ENCODE data around the gene TPRA1.

- PRO-cap = unidirectional peak, plus-strand start at chr3:127575217
Measured at GRCh38 chr3:127574945-127575678, 15.4 kb downstream of the TPRA1 start.

DNA sequence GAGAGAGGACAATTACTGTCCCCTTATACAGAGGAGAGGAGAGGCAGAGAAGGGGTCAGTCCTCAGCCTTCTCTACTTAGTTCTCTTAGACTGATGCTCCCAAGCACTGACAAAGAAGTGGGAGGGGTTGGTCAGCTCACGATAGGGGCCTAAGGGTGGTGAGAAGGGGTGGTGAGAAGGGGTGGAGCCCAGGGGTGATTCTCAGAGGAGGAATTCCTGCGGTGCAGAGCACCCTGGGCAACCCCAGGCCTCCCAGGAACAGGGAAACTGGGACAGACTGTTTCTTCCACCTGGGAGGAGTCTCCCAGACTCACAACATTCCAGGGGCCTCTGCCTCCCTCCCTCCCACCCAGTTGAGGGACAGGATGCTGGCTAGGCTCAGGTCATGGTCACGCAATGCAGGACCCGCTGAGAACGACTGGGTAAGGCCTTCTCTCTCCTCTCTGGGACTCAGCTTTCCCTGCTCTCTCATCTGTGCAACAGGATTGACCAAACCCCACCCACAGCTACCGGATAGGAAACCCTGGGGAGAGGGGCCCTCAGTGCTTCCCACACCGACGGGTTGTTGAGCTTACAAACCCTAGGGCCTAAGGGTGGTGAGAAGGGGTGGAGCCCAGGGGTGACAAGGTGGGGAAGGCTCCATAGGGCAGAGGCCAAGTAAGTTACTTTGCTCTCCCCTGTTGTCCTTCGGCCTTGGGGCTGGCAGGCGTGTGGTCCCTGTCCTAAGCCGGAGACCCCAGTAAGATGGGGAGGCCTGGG lies 1.5 kb downstream of the TPRA1 start:
- PRO-cap = no peak

DNA sequence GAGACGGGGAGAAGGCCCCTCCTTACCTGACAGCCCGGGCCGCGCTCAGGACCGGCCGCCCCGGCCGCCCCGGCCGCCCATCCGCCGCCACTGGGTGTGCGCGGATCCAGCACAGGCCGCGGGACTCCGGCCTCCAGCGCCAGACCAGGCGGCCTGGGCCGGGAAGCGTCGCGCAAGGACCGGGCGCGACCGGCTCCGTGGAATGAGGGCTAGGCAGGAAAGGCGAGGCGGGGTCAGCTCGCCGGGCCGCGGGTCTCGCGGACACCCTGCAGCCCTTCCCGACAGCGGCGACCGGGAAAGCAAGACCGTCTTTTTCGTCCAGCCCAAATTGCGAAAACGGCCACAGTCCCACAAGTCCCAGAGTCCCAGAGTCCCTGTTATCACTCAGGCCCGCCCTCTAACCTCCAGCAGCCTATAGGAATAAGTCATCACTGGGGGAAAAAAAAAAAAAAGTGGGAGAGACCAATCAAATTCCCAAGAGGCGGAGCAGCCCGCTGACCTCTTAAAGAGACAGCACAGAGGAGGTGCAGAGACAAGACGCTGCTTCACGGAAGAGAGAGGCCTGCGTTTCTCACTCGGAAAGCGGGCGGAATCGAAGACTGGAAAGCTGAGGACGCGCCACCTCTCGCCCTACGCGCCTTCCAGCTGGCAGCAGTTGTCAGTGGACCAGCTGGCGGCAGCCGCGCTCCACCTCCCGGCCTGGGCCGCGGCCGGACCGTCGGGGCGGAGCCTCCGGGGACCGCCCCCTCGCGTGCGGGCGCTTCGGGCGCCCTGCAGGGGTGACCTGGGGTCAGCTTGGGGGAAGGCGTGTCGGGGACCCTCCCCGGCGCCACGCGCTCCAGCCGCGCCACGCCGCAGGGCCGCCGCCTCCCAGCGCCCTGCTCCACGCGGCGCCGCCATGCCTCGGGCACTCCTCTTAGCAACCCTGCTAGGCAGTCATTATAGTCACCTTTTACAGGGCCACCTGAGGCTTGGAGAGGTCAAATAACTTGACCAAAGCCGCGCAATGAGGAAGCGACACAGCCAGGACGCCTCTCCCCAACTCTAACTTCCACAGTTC lies at the start of gene TPRA1:
TSS of gene TPRA1 (minus strand) at position 350 of the 1,060 bp plus-strand sequence.
- PRO-cap = unidirectional peak, minus-strand start at position 92 of the sequence; bidirectional peak, plus-strand start at position 529 of the sequence, minus-strand start at position 338 of the sequence; bidirectional peak, plus-strand start at position 661 of the sequence, minus-strand start at position 660 of the sequence

GRCh38 chr3:127671586-127672640 lies 839 bp upstream of the ABTB1 start:
- PRO-cap = unidirectional peak, minus-strand start at chr3:127672594

DNA sequence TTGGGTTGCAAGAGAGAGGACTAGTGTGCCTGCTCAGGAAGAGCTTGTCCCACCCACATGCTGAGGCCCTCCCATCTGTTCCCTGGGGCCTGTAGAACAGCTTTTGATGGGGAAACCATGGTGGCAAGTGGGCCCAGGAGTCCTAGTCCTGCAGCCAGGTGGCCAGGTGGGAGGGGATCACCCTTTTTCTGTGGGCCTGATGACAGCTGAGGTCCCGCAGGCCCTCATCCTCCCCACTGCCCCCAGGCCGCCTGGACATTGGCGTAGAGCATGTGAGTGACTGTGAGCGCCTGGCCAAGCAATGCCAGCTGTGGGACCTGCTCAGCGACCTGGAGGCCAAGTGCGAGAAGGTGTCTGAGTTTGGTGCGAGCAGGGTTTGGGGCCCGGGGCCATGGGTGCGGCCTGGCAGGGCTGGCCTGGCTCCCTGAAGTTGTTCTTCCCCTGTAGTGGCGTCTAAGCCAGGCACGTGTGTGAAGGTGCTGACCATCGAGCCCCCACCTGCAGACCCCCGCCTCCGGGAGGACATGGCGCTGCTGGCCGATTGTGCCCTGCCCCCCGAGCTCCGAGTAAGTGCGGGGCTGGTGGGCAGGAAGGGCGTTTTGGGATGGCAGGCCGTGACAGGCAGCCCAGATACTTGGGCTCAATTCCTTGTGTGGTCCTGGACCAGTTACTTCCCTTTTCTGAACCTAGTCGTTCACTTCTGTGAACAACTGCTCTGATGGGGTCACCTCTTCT lies 4.1 kb downstream of the ABTB1 start:
- PRO-cap = no peak

- PRO-cap = no peak
Measured at GRCh38 chr3:127706214-127706824, 33.6 kb downstream of the ABTB1 start.

- PRO-cap = no peak
Measured at GRCh38 chr3:127751130-127751820, 71.0 kb downstream of the MGLL start.

GRCh38 chr3:128067178-128067769 lies 15.0 kb downstream of the SEC61A1 start:
- PRO-cap = no peak

- PRO-cap = no peak
Measured at GRCh38 chr3:128076643-128077547, 24.7 kb downstream of the SEC61A1 start.

DNA sequence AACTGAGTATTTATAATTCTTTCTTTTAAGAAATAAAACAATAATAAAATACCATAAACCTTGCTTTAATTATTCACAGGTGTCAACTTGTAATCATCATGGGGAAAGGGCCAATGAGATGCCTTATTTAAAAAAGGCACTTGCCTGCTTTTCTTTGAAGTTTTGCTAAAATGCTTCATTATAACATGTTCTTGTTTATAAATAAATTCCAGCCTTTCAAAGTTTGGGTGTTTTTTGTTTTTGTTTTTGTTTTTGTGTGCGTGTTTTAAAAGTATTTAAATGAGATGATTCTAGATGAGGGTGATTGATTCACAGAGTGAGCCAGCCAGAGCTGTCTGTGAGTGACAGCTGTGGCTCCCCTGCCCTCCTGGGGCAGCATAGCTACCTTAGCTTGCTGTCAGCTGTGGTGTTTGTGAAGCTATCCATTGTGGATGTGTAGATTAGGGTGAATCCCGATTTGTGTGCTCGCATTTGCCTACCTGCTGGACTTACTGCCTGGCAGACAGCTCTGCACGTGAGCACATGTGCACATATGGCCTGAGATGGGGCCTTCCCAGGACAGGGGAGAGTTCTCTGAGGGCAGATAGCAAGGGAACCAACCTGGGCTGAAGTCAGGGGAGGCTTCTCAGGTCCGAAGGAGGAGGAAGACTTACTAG lies 124.1 kb downstream of the EEFSEC start:
- PRO-cap = no peak

GRCh38 chr3:128480007-128480790 lies 12.8 kb downstream of the GATA2 start:
- PRO-cap = no peak

DNA sequence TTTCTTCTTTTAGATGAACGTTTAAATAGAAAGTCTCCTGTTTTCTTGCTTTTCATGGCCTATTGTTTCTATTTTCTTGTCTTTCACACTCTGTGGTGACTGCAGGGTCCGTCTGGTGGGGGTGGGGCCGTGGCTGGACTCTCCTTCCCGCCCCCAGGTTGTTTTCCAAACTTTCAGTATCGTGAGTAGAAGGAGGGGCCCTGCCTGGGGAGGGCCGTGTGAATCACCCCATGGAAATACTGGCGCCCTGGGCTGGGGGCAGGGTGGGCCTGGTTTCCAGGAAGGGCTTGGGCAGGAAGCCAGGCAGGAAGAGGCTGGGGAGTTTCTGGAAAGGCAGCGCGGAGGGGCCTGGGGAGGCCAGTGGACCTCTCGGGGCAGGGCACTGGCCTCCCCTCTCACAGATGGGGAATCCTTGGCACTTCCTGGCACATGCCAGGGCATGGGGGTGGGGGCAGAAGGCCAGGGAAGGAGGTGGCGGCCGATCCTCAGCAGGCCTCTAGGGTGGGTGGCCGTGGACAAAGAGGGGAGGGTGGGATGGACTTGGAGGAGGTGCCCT lies 56.3 kb upstream of the GATA2 start:
- PRO-cap = unidirectional peak, plus-strand start at position 306 of the sequence

DNA sequence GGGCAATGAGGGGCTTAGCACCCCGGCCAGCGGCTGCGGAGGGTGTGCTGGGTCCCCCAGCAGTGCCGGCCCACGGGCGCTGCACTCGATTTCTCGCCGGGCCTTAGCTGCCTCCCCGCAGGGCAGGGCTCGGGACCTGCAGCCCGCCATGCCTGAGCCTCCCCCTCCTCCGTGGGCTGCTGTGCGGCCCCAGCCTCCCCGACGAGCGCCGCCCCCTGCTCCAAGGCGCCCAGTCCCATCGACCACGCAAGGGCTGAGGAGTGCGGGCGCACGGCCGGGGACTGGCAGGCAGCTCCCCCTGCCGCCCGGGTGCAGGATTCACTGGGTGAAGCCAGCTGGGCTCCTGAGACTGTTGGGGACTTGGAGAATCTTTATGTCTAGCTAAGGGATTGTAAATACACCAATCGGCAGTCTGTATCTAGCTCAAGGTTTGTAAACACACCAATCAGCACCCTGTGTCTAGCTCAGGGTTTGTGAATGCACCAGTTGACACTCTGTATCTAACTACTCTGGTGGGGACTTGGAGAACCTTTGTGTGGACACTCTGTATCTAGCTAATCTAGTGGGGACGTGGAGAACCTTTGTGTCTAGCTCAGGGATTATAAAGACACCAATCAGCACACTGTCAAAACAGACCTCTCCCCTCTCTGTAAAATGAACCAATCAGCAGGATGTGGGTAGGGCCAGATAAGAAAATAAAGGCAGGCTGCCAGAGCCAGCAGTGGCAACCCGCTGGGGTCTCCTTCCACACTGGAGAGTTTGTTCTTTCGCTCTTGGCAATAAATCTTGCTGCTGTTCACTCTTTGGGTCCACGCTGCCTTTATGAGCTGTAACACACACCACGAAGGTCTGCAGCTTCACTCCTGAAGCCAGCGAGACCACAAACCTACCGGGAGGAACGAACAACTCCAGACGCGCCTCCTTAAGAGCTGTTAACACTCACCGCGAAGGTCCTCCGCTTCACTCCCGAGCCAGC lies 3.2 kb upstream of the RPN1 start:
- PRO-cap = no peak

DNA sequence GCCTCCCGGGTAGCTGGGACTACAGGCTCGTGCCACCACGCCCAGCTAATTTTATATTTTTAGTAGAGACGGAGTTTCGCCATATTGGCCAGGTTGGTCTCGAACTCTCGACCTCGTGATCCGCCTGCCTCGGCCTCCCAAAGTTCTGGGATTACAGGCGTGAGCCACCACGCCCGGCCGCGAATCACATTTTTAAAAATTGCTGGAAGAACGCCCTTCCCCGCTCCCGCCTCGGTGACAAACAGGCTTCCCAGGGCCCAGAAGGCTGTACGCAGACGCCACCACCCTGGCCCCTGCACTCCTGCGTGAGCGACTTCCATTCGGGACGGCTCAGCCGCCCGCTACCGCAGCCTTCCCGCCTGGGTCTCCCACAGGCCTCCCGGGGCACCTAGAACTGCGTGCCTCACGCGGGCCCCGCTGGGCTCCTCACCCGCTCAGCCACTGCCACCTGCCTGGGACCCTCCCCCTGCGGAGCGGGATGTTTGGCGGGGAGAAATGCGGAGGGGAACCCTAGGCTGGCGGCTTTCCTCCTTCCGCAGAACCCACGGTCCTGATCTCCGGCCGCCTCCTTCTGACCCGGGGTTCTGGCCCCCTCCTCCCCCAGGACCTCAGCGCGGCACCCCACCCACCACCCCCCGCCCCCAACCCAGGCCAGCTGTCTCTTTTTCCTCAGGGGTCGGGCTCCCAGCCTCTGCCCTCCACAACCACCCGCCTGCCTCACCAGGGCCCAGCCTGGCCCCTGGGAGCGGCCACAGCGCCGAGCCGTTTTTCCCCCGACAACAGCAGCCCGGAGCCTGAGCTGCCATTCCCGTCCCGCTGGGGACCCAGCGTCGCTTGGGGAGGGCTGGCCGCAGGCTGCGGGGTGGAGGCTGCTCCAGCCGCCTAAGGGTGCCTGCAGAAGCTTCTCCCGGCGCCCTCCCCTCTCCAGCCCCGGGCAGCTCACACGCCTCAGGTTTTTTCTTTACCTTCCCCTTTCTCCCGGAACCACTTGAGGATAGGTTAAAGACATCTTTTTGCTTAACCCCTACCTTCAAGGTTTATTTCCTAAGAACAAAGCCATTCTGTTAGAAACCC lies 27.6 kb upstream of the RAB7A start:
- PRO-cap = unidirectional peak, minus-strand start at position 741 of the sequence; unidirectional peak, minus-strand start at position 836 of the sequence; unidirectional peak, minus-strand start at position 924 of the sequence

DNA sequence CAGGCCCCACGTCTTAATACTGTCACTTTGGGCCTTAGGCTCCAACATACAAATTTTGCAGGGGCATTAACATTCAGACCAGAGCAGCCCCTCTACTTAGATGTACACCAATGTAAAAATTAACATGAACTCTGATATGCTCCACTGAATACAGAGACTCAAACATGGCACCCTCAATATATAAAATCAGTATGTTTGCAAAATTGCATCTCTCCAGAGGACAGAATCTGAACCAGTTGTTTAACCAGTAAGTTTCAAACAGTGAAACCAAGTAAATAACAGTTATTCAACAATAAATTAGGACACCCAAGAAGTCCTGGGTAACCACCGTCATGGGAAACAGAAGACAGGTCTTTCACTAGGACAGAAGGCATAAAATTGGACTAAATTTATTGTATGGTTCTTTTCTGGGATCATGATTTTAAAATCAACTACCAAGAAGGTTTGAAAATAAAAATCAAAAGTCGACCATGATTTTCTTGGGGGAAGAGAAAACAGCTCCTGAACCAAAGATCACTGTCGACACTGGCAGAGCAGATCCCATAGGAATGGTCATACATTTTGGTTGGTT lies 40.2 kb downstream of the RAB7A start:
- PRO-cap = no peak

GRCh38 chr3:128780235-128780749 lies 54.3 kb downstream of the RAB7A start:
- PRO-cap = no peak

GRCh38 chr3:128806128-128806883 lies 73.1 kb upstream of the ACAD9 start:
- PRO-cap = no peak

DNA sequence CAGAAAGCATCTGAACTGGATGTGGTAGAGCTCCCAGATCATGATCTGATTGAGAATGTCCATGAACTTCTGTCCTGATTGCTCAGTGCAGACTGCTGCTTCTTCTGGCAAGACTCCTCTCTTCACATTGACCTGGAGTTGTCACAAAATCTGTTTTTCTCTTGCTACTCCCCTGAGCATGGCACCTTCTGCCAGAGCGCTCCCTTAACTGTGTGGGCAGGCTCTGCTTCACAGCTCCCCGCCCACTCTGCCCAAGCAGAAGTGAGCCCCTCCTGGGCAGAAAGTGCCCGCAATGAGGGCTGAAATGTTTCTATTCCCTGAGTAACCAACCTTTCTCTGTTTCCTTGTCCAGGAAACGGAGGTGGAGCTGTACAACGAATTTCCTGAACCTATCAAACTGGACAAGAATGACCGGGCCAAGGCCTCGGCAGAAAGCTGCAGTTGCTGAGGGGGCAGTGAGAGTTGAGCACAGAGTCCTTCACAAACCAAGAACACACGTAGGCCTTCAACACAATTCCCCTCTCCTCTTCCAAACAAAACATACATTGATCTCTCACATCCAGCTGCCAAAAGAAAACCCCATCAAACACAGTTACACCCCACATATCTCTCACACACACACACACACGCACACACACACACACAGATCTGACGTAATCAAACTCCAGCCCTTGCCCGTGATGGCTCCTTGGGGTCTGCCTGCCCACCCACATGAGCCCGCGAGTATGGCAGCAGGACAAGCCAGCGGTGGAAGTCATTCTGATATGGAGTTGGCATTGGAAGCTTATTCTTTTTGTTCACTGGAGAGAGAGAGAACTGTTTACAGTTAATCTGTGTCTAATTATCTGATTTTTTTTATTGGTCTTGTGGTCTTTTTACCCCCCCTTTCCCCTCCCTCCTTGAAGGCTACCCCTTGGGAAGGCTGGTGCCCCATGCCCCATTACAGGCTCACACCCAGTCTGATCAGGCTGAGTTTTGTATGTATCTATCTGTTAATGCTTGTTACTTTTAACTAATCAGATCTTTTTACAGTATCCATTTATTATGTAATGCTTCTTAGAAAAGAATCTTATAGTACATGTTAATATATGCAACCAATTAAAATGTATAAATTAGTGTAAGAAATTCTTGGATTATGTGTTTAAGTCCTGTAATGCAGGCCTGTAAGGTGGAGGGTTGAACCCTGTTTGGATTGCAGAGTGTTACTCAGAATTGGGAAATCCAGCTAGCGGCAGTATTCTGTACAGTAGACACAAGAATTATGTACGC lies 66.0 kb upstream of the ACAD9 start:
- PRO-cap = no peak

- PRO-cap = no peak
Measured at GRCh38 chr3:128898902-128899479, 19.6 kb downstream of the ACAD9 start.

- PRO-cap = no peak
Measured at GRCh38 chr3:129107748-129108504, 13.7 kb downstream of the RAB43 start.

Data from osteocyte (in vitro differentiated cells).